Bronchial epithelial cell (primary cell): ENCODE measurements around the gene AFAP1L2.

DNA sequence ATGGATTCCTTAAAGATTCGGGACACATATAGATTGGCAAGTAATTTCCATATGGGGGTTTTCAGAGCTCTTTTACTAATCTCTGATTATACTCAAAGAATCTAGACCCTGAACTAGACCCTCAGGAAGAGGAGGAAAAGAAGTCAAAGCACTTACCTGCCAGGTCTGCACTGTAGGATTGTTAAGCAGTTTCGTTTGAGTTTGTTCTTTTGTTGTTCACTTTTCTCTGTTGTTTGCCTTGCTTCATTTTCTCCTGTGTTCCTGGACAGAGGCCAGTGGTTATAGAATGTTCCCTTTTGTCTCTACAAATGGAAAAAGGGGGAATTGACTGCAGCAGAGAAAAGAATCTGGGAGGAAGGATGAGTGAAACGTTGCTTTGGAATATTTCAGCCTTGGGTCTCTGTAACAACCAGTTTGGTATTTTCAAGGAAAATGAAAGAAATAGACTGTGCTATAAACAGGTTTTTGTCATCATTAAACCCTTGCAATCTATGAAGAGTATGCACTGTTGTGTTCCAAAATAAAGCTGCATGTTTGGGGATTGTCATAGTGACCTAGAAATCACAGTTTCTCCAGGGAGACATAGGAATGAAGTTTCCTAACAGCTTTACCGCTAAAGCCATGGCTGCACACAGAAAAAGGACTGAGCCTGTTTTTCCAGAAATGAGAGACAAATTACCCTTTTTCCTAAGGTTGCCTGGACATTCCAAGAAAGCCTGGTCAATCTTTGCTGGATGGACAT is 60.8 kb upstream of the HABP2 start:
- RRBS, 2 experiments, result no CpG with 5 or more reads among the region's 4 CpGs

GRCh38 chr10:113541029-113541697 is 11.7 kb upstream of the HABP2 start:
- RRBS, 2 experiments, result no CpG with 5 or more reads among the region's 7 CpGs

GRCh38 chr10:113583810-113584589 is 31.1 kb downstream of the HABP2 start:
- RRBS, 2 experiments, result no CpG with 5 or more reads among the region's 6 CpGs

- RRBS, 2 experiments, result no CpG with 5 or more reads among the region's 5 CpGs
Observed at GRCh38 chr10:113681848-113682418, 2.2 kb downstream of the CASP7 start.

- RRBS, 2 experiments, result no CpG with 5 or more reads among the region's 13 CpGs
Observed at GRCh38 chr10:113712520-113713174, 32.9 kb downstream of the CASP7 start.

- RRBS, 2 experiments, result no CpG with 5 or more reads among the region's 6 CpGs
Observed at GRCh38 chr10:113843948-113844567, 9.8 kb downstream of the DCLRE1A start.

GRCh38 chr10:114046106-114046804 is 2.6 kb downstream of the ADRB1 start:
- RRBS, 2 experiments, result no CpG with 5 or more reads among the region's 8 CpGs

- RRBS, 2 experiments, result no CpG with 5 or more reads among the region's 13 CpGs
Observed at GRCh38 chr10:114066465-114067233, 23.0 kb downstream of the ADRB1 start.

GRCh38 chr10:114181782-114182314 is 2.7 kb downstream of the TDRD1 start:
- RRBS, 2 experiments, result no CpG with 5 or more reads among the region's 9 CpGs

GRCh38 chr10:114404050-114404830 is at the start of gene AFAP1L2:
AFAP1L2 (minus strand) TSS chr10:114404502.
- RRBS, 2 experiments, result 1% methylated on average over 51 of the region's 84 CpGs

DNA sequence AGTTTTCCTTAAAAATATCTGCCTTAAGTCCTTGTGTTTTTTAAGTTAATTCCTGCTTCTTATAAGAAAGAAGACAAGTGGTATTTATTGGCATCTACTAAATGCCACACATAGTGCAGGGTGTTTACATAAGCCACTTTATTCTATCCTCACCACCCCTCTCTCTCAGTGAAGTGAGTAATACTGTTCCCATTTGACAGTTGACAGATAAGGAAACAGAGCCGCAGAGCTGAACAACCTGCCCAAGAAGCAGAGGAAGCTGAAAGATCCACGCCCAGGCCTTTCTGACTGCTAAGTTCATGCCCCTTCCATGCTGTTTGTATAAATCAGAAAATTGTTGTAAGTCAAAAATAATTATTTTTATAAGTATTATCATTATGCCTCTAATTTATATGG is 54.1 kb downstream of the ABLIM1 start:
- RRBS, 2 experiments, result no CpG with 5 or more reads among the region's 2 CpGs

- RRBS, 2 experiments, result no CpG with 5 or more reads among the region's 6 CpGs
Observed at GRCh38 chr10:114650950-114651284, 7.2 kb downstream of the ABLIM1 start.

DNA sequence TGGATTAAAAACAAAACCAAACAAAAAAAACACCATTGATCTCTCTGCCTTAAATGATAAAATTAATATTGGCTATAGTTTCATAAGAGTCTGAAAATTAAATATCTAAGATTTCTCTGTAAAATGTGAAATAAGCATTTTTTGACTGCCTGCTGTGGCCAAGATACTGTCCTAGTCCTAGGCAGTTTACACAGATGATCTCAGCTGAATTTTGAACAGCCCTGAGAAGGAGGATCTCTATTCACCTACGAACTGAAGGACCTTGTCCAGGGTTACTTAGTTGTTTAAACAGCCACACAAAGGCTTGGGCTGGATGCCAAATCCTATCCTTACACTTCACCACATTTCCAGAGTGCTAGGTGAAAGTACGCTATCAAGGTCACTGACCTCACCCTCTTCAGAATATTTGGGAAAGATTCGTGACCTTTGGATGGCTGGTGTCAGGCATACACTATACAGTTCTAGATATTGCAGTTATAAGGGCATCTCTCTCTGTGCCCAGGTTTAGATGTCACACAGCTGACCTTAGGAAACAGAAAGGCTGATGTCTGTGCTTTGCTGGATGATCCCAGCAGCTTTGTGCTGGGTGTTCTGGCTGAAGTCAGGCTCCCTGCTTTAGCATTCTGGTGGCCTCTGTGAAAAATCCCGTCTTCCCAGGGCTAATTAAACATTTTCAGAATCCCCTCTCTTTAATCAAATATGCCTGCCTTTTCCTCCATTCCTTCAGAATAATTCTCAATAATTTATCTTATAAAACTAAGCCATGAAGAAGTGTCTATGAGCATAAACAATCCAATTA is 61.2 kb upstream of the ABLIM1 start:
- RRBS, 2 experiments, result no CpG with 5 or more reads among the region's 4 CpGs

DNA sequence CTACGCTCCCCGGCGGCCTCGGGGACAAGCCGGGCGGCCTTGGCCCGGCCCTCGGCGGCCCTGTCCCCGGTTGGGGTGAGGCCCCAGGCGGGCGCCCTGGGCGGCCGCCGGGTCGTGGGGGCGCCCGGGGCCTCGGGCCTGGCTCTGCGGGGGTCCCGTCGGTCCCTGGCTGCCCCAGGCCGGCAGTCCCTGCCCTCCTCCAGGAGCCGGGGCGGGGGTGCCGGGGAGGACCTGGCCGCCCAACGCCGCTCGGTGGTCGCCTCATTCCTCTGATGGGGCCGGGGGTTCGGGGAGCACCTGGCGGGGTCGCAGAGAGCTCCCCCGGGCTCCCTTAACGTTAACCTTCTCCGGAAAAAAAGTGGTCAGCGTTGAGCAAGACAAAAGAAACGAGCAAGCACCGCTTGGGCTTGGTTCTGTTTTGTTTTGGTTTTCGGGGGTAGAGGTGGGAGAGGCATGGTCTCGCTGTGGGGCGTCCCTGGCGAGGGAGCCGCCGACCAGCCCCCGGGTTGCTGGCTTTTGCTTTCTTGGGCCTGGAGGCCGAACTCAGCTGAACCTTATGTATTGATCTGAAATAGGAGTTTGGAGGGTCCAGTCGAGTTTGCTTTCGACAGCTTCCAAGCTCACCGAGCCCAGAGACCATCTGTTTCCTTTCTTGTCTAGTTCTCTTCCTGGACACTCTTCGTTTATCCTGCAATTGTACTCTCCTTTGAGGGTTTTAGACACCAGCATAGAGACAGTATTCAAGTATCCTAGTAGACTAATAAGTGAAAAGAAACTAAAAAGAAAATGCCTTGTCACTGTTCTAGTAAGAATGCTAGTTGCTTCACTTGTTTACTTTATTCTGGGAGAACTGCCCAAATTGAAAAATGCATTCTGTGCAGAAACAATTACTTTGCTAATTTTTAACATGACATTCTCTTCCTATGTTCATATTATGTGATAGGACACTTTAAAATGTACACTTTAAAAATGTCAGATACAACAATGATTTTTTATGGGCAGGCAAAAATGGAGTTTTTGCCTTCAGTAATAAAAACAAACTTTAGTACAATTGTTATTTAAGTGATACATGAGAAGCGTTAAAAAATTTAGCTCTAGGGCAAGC is 944 bp downstream of the FHIP2A start:
- RRBS, 2 experiments, result 2% methylated on average over 23 of the region's 54 CpGs

DNA sequence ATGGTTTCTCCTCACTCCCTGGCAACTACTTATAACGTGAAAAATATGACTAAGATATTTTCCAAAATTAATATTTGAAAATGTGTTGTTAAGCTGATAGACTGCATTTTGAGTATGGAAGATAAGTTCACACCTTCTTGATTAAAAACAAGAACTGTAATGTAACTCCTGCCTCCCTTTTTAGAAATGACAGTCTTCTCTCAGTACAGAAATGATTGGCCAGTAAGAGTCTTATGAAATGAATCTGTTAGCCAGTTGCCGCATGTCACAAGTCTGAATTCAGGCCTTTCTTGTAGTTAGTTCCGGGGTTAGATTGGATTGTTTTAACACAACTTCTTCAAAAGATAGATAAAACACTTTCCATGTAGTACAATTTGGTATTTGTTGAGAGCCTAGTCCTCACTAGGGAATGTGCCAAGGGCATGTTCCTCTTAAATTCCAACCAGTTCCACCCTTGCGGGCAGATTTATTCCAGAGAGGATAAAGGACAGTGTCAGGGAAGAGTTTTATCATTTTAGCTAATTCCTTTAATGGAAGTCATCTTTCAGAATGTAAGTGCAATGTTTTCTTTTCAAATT is 3.9 kb downstream of the FHIP2A start:
- RRBS, 2 experiments, result no CpG with 5 or more reads among the region's 4 CpGs

DNA sequence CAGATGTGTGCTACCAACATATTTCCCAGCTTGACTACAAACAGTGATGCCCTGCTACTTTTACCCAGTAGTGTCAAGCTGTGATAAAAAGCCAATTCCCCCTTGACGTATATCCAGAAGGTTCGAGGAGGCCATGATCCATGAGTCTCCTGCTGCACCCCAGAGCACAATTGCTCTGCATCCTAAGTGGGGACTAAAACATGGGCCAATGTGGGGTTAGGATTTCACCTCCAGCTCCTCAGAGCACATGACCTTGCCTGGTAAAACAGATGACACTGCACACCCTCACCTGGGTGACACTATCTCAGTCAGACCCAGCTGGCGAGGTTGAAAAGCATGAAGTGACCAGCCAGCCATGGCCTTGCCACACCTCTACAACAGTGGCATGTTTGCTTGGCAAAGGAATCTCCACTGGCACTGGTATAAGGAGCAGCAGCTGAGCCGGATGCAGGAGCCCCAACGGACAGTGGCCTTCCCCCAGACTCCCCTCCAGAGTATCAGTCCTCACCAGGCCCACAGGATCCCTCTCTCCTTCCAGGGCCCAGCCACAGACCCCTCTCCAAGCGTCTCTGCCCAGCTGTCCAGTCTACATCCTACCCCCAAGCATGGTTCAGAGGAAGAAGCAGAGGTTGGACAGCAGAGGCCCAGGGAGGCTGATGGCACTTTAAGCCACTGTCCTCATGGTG is 62.0 kb downstream of the GFRA1 start:
- RRBS, 2 experiments, result no CpG with 5 or more reads among the region's 6 CpGs

- RRBS, 2 experiments, result 1 to 2% methylated on average over 23 of the region's 50 CpGs
Observed at GRCh38 chr10:116271837-116272488, 1.0 kb downstream of the GFRA1 start.

GRCh38 chr10:116548097-116548639 is 2.4 kb downstream of the PNLIP start:
- RRBS, 2 experiments, result no CpG with 5 or more reads among the region's 5 CpGs

GRCh38 chr10:117168077-117168767 is 29.1 kb upstream of the KCNK18 start:
- RRBS, 2 experiments, result 2% methylated on average over 24 of the region's 54 CpGs